Heart (tissue), 3 donors: ENCODE measurements around a stretch of chr12.

GRCh38 chr12:122895015-122895277 is 978 bp downstream of the VPS37B start:
- RAMPAGE, long total RNA, 2 experiments: no peak in any of the 2 experiments

DNA sequence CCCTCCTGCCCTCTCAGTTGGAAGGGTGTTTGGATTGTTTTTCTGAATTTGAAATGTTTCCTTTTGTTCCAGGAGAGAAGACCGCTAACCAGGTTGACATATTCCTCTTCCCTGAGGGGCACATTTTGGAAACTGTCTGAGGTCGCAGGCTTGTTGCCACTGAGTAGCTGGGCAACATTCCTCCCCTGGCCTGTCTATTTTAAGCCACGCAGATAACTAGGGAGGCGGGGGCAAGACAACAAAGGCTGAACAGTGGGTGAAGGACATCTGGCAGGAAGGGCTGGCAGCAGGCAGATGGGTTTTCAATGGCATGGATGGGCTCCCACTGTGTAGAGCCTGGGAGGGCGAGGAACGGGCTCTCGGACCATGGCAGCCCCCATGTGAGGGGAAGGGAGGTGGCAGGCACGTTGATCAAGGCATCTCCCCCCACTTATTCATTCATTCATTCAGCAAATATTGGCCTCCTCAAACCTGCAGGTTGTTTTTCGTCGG is 14.0 kb upstream of the VPS37B start:
- RAMPAGE, long total RNA, 2 experiments: no peak in any of the 2 experiments

GRCh38 chr12:122921908-122922242 is 26.0 kb upstream of the VPS37B start:
- RAMPAGE, long total RNA, 2 experiments: no peak in any of the 2 experiments

GRCh38 chr12:122946588-122948076 is 19.1 kb downstream of the ABCB9 start:
- RAMPAGE, long total RNA, 2 experiments: no peak in any of the 2 experiments

GRCh38 chr12:122981033-122982075 is 873 bp downstream of the ARL6IP4 start:
- RAMPAGE, long total RNA, 2 experiments: no peak in any of the 2 experiments

DNA sequence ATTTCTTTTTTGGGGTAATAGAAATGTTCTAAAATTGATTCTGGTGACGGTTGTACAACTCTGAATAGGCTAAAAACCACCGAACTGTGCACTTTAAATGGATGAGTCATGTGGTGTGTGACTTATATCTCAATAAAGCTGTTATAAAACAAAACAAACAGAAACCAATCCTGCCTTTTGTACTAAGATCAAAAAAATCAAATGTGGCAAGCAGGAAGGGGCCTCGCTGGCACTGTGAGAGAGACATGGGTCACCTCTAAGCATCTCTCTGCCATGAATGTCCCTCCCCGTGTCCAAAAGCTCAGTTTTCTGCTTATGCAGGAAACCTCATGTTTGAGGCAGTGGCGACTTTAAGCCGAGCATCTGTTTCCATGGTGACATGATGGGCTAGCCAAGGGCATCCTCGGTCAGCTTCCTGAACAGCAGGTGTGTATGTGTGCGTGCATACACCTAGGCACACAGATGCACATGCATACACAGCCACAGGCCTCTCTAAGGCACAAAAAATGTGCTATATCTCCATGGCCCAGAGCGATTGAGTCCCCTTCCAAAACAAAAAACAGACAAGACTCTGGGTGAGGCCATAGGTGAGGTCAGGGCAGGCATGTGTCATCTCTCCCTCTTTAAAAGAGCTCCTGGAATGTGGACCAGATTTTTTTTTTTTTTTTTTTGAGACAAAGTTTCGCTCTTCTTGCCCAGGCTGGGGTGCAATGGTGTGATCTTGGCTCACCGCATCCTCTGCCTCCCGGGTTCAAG is 44.5 kb downstream of the ARL6IP4 start:
- RAMPAGE, long total RNA, 2 experiments: no peak in any of the 2 experiments

DNA sequence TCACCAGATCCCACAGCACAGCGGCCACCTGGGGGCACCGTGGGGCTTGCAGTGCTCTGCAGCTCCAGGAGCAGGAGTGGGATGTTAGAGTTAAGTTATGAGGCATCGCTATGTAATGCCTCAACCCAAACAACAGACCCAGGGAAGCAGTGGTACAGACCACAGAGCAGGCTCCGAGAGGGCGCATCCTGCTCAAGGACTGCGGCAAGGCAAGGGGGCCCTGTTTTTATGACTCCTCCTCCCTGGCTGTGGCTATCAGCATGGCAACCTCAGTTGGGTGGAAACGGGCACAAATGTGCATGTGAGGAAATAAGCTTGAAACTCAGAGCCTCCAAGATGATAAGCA is 63.1 kb downstream of the ARL6IP4 start:
- RAMPAGE, long total RNA, 2 experiments: no peak in any of the 2 experiments

- RAMPAGE, long total RNA, 2 experiments: no peak in any of the 2 experiments
Measured at GRCh38 chr12:123067602-123068170, 83.2 kb downstream of the PITPNM2 start.

DNA sequence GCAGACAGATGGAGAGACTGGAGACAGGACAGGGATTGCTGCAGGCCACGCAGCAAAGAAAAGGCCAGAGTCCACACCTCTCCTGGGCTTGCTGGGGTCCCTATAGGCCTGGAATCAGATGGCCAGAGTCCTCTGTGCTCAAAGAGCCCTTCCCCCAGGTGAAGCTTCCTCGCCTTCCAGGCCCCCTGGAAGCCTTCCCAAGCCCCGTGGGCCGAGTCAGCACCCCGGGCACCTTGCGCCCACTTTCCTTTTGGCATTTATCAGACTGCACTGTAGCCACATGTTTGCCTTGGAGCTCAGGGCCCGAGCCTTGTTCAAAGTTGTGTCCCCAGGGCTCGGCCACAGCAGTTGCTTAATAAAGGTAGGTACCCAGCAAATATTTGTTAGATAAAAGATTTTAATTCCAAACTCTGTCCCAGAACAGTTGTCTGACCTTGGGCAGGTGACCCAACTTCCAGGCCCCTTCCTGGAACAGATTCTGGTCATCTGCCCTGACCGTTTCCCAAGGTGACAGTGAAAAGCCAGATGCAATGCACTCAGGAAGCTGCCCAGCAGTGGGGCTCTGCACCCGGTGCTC is 81.4 kb downstream of the PITPNM2 start:
- RAMPAGE, long total RNA, 2 experiments: no peak in any of the 2 experiments

- RAMPAGE, long total RNA, 2 experiments: start-site peak on the plus strand in 1 of 2 experiments, at chr12:123084329-123084508 at its widest, 5 to 46 reads per replicate
Measured at GRCh38 chr12:123084018-123084603, 66.8 kb downstream of the PITPNM2 start.

DNA sequence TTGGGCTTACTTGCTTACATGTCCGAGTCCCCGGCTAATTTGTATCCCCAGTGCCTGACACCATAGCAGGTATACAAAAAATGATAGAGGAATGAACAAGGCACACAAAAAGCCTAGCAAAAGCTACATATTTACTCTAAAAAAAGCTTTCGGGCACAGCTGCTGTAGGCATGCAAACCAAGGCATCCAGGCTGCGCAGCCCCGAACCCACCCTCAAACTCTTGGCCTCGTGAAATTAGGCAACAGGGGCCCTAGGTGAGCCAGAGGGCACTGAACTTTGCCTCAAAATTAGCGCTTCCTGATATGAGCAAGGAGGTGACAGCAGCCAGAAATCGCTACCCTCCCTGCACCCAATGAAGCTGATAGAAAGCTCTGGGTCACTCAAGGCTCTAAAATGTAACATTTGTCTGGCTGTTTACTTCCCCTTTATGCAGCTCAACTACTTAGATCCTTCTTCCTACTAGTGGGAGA is 61.8 kb downstream of the PITPNM2 start:
- RAMPAGE, long total RNA, 2 experiments: no peak in any of the 2 experiments

- RAMPAGE, long total RNA, 2 experiments: no peak in any of the 2 experiments
Measured at GRCh38 chr12:123106857-123107429, 43.9 kb downstream of the PITPNM2 start.

- RAMPAGE, long total RNA, 2 experiments: no peak in any of the 2 experiments
Measured at GRCh38 chr12:123142723-123143591, 7.9 kb downstream of the PITPNM2 start.

DNA sequence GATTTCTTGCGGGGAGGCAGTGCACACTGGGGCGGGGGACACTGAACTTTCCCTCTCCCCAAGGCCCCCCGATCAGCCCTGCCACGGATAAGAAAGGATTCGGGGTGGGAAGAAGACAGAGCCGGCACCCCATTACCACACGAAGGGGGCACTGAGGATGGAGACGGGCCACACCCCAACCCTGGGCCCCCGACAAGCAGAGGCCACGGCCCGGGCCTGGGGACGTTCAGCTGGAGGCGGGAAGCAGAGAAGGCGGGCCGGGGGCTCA is 866 bp downstream of the PITPNM2 start:
- RAMPAGE, long total RNA, 2 experiments: no peak in any of the 2 experiments

GRCh38 chr12:123152470-123153320 is 1.8 kb upstream of the PITPNM2 start:
- RAMPAGE, long total RNA, 2 experiments: no peak in any of the 2 experiments

GRCh38 chr12:123223004-123223802 is 9.7 kb downstream of the MPHOSPH9 start:
- RAMPAGE, long total RNA, 2 experiments: no peak in any of the 2 experiments

GRCh38 chr12:123250532-123251127 is 17.4 kb downstream of the MTRFR start:
- RAMPAGE, long total RNA, 2 experiments: no peak in any of the 2 experiments

GRCh38 chr12:123251128-123251938 is 18.1 kb downstream of the MTRFR start:
- RAMPAGE, long total RNA, 2 experiments: no peak in any of the 2 experiments

GRCh38 chr12:123321310-123321882 is 43.3 kb downstream of the SBNO1 start:
- RAMPAGE, long total RNA, 2 experiments: no peak in any of the 2 experiments

GRCh38 chr12:123325962-123326548 is 38.6 kb downstream of the SBNO1 start:
- RAMPAGE, long total RNA, 2 experiments: no peak in any of the 2 experiments